ENCODE results near the gene YARS2.

GRCh38 chr12:32588089-32588698, 90.9 kb upstream of the DNM1L start:
- RAMPAGE, long total RNA, result no peak
- RRBS, result no CpG with 5 or more reads among the region's 6 CpGs

GRCh38 chr12:32754970-32756221, at the start of gene YARS2:
YARS2 (minus strand) TSS chr12:32755897.
- RAMPAGE, long total RNA, result no peak
- RRBS, result no CpG with 5 or more reads among the region's 73 CpGs

- RAMPAGE, long total RNA, result no peak
- RRBS, result no CpG with 5 or more reads among the region's 8 CpGs
Measured at GRCh38 chr12:33587712-33588812, 148.4 kb upstream of the SYT10 start.

- RAMPAGE, long total RNA, result no peak
- RRBS, result no CpG with 5 or more reads among the region's 9 CpGs
Measured at GRCh38 chr12:34031451-34032411, 9.4 kb downstream of the ALG10 start.

DNA sequence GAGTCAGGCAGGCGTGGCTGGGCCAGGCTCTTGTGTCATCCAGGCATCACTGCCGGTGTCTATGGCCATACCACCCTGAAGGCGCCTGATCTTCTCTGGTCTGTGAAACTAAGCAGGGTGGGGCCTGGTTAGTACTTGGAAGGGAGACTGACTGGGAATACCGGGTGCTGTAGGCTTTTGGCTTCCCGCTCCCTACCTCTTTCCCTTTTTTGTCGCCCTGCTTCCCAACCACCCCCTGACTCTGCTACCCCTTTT, 183.3 kb downstream of the ALG10 start:
- RAMPAGE, long total RNA, result no peak
- RRBS, result no CpG with 5 or more reads among the region's 6 CpGs

GRCh38 chr12:34335876-34336366, 313.6 kb downstream of the ALG10 start:
- RAMPAGE, long total RNA, result no peak
- RRBS, result 54% methylated on average over 19 of the region's 28 CpGs

DNA sequence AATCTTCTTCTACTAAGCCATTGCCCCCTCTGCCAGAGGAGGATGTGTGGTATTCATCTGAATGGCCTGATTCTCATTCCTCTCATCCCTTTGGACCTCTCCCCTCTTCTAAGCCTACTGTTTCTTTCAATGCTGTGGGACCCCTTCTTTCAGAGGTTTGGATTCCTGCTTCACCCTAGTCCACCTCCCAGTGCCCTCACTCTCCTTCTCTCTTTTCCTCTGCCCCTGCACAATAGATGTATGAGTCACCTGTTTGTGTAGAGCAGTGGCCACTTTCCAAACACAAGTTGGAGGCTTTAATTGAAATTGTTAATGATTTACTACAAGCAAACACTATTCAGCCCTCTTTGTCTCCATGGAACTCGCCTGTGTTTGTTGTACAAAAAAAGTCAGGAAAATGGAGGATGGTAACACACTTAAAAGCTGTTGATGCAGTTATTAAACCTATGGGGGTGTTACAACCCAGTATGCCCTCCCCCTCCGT, 192.2 kb upstream of the ALG10B start:
- RAMPAGE, long total RNA, result no peak
- RRBS, result no CpG with 5 or more reads among the region's 2 CpGs

DNA sequence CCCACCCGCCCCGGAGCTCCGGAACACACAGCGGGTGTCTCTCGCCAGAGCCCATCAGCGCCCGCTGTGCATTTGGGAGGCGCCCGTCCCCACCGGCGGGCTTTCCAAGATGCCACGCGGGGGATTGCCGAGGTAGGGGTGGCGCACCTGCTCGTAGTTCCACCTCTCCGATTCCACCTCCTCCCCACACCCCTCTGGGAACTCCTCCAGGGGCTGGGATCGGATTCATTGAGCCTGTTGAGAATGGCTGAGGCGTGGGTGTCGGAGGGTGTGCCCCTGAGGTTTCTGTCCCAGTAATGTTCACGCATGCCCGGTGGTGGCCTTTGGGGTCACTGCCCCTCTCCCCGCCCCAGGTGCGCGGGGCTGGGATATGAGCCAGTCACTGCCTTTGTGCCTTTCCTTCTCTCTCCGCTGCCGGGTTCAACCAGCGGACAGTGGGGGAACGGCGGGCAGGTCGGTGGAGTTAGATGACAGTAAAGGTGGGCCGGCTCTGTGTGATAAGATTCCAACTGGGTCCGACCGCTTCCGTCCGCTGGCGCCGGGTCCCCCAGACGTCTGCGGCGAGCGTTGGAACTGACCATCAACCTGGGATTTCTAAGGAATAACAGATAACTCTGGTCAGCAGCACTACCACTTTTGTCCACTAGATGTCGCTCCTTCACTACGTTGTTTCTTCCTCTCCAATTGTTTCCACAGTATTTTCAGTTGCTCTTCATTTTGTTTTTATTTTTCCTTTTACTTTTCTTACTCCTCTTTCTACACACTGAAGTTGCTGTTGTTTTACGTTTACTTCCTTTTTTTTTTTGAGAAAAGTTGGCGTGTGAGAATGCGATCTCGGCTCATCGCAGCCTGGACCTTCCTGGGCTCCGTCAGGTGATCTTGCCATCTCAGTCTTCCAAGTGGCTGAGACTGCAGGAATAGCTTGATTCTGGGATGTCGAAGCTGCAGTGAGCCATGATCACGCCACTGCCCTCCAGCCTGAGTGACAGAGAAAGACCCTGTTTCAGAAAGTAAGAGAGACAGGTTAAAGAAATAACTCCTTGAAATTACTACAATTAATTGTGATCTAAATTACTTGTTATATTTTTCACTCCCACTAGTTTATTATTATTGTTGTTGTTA, 178.0 kb upstream of the ALG10B start:
- RAMPAGE, long total RNA, result no peak
- RRBS, result 7% methylated on average over 18 of the region's 52 CpGs

DNA sequence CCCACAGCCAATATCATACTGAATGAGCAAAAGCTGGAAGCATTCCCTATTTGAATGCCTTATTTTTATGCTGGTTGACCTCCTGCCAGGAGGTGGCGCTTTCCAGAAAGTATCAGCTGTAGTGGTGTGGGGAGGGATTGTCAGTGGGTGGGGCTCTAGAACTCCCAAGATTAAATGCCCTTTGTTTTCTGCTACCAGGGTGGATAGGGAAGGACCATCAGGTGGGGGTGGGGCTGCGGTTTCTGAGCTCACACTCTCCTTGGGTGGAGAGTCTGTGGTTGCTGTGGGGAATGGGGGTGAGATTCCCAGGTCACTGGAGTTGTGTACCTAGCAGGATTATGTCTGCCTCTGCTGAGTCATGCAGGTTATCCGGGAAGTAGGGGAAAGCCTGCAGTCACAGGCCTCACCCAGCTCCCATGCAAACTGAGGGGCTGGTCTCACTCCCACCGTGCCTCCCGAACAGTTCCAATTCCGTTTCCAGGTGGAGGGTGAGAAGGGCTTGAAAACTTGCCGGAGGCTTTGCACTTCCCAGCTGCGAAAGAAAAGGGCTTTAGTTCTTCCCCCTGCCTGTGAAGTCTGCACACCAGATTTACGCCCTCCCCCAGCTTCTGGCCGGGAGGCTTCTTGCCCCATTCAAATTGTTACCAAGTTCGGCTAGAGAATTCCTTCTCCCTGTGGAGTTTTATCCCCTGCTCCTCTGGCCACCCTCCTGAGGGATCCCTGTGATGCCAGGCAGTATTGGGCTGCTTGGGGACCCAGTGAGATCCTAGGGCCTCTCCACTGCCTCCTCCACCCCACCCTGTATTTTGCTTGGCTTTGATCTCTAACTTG, 68.4 kb downstream of the ALG10B start:
- RAMPAGE, long total RNA, result no peak
- RRBS, result no CpG with 5 or more reads among the region's 11 CpGs

GRCh38 chr12:39339935-39340470, 102.9 kb downstream of the KIF21A start:
- RAMPAGE, long total RNA, result no peak
- RRBS, result no CpG with 5 or more reads among the region's 3 CpGs

GRCh38 chr12:39341286-39341646, 101.7 kb downstream of the KIF21A start:
- RAMPAGE, long total RNA, result no peak

DNA sequence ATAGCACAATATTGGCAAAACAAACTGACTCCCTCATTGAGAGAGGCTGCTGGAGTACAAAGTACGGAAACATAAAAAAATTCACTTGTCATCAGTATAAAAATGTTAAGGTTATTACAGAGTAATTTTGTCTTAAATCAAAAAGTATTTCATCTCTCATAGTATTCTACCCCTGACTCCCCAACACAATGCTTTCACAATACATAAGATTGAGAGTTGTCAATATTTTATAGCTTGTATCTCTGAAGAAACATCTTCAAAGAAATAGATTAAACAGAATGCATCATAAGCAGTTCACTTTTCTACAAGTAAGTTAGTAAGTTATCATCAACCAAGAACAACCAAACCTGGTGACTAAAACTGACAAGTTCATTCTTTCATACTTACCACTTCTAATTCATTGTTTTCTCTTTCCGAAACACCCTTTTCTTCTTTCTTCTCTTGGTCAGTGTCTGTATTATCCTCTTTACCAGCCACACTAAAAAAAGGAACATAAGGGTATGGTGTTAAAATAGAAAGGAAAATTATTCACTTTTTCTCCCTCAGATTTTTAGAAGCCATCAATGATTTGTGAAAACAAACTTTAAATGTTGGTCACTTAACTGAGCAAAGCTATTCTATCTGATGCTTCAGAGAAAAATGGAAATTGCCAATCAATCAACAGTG, 101.1 kb downstream of the KIF21A start:
- RAMPAGE, long total RNA, result no peak
- RRBS, result no CpG with 5 or more reads among the region's 2 CpGs

- RAMPAGE, long total RNA, result no peak
- RRBS, result no CpG with 5 or more reads among the region's 8 CpGs
Measured at GRCh38 chr12:39619256-39619633, 358 bp downstream of the ABCD2 start.

GRCh38 chr12:40073963-40074540, 31.8 kb downstream of the SLC2A13 start:
- RAMPAGE, long total RNA, result no peak
- RRBS, result no CpG with 5 or more reads among the region's 2 CpGs

GRCh38 chr12:40137091-40137627, 31.3 kb upstream of the SLC2A13 start:
- RAMPAGE, long total RNA, result no peak
- RRBS, result no CpG with 5 or more reads among the region's 3 CpGs

DNA sequence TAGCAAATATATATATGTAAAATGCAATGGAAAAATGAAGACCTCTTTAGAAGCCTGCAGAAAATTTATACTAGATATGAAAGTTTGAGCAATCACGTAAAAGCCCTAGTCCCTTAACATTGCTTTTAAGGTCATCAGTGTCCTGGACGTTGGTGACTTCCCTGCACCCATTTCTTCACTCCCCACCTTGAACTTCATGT, 15.8 kb upstream of the LRRK2 start:
- RAMPAGE, long total RNA, result no peak
- RRBS, result no CpG with 5 or more reads among the region's 2 CpGs

DNA sequence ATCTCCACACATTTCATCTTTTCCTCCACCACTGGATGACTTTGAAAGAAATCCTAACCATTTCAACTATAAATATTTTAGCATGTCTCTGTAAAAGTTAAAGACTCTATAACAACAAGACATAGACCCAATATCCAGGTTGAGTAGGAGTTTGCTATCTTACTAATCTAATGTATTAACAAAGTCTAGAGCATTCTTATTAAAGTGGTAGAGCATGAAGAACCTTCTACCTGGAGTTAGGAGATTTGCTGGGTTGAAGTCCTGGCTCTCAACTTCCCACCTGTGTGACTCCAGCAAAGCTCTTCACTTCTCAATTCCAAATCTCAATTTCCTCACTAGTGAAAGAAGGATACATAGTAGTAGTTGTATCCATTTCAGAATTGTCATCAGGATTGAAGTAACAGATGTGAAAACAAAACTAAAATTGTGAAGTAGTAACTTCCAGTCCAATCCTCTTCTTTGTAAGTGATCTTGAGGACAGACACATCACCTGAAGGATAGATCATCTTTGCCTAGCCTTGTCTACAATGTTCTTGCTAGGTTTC, 1.3 kb upstream of the LRRK2 start:
- RAMPAGE, long total RNA, result no peak

GRCh38 chr12:40293000-40293420, 68.2 kb downstream of the LRRK2 start:
- RAMPAGE, long total RNA, result no peak
- RRBS, result no CpG with 5 or more reads among the region's 3 CpGs

- RAMPAGE, long total RNA, result no peak
- RRBS, result no CpG with 5 or more reads among the region's 2 CpGs
Measured at GRCh38 chr12:41332283-41332902, 144.3 kb downstream of the PDZRN4 start.

DNA sequence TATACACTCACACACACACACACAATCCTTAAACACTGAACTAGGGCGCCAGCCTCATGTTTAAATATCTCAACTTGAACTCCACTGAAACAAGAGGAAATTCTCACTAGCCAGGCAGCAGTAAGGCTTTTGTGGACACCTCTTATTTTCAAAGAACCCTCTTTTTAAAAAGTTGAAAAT, 789 bp downstream of the GXYLT1 start:
- RAMPAGE, long total RNA, result no peak
- RRBS, result no CpG with 5 or more reads among the region's 1 CpG

Measured in kidney epithelial cell (primary cell).